ENCODE results near the genes RGPD3, SULT1C2 and RGPD6.

GRCh38 chr2:106468162-106468540 lies at the start of gene RGPD3:
Gene RGPD3, minus strand, starts transcription at chr2:106468413.
- PRO-cap = no peak

DNA sequence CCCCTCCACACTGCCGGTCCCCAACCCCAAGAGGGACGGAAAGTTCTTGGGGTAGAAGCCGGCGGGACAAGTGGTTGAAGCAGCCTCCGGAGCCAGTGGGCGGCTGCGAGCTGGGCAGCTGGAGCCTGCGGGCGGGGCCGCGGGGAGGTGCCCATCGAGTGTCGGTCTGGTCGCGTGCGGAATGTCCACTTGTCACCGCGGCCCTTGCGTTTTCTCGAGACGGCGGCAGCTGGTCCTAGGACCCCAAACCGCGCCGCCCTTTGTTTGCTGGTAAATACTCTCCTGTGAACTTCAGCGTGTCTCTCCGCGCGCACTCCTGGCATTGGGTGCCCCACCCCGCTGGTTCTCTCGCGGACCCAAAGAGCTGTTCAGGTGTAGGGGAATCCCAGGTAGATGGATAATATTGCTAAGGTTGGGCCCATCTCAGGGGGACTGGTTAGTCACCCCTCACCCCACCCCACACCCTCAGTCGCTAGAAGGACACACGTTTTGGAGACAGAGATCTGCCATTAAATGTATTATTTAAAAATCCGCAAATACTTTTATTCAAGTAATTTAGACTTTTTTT lies 1.5 kb upstream of the ST6GAL2 start:
- PRO-cap = bidirectional peak, plus-strand start at position 154 of the sequence, minus-strand start outside the sequence

DNA sequence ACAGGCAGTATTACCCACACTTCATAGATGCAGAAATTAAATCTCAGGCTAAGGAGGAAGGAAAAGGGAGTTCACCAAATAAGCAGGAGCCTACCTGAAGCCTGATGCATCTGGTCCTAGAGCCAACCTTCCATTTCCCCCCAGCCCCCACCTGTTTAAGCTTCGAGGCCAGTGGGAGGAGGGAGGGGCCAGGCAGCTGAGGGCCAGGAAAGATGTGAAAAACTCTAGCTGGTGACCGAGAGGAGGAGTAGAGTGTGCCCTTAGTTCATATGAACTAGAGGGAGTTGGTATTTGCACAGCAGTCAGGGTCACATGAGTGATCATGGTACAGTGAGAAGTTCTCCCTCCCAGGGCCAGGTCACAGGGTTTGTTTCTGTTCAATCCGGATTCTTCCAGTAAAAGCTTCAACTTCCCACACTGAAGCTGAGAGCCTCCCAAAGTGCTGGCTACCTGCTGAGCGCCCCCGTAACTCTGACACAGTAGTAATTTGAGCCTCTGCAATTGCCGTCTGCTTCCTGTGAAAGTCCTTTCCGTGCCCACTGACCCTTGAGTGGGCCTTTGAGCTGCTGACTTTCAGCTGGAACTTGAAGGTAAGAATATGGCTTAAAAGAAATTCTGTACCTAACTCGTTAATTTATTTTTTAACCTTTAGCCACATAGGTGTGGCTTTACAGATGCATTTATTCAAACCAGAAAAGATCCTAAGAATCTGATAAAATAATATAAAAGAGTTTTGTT lies at the start of gene SULT1C2:
Gene SULT1C2, plus strand, starts transcription at position 415 of the 738 bp plus-strand sequence.
- PRO-cap = no peak

DNA sequence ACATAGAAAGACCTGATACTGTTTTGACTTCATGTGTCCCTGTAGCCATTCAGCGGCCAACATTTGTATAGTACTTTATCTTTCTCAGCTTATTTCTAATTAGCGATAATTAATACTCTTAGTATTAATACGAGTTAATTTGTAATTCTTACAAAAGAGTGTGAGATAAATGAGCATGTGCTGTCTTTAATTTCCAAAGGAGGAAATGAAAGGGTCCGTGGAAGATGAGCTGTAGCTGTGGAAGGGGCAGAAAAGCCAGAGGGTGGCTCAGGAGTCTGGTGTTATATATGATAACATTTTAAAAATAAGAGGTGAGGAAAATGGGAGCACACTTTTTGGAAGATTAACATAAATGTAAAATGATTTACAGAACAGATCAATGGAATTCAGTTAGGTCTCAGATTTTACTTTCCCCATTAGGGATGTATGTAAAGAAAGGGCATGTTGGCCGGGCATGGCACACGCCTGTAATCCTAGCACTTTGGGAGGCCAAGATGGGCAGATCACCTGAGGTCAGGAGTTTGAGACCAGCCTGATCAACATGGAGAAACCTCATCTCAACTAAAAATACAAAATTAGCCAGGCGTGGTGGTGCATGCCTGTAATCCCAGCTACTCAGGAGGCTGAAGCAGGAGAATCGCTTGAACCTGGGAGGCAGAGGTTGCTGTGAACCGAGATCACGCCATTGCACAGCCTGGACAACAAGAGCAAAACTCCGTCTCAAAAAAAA lies 62.0 kb downstream of the LIMS1 start:
- PRO-cap = no peak

DNA sequence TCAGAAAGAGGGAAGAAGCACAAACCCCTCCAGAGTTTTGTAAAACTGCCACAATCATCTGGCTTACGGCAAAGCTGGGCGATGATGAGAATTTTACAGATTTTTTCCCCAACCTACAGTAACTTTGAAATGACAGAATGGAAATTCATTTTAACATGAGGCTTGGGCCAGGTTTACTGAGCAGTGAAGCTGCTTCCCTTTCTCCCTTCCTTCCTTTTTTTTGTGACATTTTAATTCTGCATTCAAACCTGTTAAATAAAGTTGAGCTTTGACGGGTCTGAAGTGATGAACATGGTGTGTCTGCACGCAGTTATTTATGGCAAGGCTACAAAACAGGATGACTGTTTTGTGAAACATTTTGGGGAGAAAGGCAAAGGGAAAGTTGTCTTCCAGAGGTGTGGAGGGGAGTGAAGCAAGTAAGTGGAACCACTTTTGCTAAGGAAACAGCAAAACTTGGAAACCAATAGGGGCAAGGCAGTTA lies 61.7 kb upstream of the RANBP2 start:
- PRO-cap = no peak

DNA sequence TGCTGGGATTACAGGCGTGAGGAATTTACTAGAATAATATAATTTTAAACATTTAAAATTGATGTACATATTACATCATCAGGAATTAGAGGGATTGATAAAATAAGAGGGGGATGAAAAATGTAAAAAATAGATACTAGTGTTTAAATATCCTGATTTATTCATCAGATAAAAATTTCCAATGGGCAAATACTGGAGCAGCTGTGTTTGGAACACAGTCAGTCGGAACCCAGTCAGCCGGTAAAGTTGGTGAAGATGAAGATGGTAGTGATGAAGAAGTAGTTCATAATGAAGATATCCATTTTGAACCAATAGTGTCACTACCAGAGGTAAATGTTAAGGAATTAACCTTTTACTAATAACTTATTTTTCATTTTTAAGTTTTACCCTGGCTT lies 5.5 kb upstream of the CCDC138 start:
- PRO-cap = no peak

GRCh38 chr2:108786873-108787504 lies 418 bp downstream of the CCDC138 start:
- PRO-cap = no peak

GRCh38 chr2:108904473-108905247 lies 84.4 kb downstream of the EDAR start:
- PRO-cap = no peak

DNA sequence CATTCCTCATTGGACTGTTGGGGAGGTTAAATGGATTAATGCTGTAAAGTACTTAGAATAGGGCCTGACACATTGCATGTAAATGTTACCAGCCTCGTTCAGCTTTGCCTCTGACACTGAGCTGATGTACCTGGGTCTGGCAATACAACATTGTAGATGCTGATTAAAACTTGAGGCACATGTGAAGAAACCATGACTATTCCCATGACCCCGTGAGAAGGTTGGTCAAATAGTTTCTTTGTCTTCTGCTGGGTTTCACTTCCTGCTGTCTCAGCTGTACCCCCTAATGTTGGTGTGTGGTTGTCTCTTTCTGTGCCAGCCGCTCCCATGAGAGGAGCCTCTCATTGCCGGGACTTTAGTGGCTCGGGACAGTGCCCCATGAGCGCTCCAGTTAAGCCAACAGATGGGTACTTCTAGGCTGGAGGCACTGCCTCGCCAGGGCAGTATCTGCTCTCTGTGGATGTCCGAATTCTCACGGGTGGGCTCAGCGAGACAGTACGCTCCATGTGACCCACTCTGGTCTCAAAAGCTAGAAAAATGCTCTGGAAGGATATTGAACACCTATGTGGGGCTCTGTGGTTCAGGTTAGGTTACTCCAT lies 125.5 kb downstream of the SH3RF3 start:
- PRO-cap = no peak

DNA sequence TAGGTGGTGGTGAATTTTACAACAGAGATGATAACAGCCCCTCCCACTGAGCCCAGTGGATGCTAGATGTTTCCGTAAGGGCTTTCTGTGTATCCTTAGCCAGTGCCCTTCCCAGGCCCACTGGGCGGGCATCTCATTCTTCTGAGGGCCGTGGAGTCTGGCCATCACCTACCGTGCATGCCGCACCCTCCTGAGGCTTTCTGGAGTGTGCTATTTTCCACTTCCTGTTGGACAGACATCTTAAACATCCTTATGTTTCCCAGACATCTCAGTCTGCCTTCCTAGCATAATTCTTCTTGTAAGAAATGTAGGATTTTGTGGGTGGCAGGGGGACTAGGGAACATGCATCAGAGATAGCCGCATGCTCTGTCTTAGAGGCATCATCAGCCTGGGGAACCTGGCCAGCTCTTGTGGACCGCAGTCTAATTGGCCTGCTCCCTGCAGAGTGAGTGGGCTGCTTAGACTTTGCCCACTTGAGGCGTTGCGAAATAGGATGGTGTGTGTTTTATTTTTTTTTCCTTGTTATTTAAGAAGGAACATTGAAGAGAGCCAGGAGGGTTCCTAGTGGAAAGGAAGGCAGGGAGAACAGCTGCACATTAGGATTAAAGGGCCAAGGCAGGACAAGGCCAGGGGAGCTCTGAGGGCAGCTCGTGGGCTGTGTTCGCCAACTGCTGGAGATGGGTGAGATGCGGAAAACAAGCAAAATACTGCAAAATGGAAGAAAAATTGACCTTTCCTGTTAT lies 135.8 kb downstream of the SH3RF3 start:
- PRO-cap = no peak

- PRO-cap = no peak
These were observed 195.7 kb downstream of the SH3RF3 start for GRCh38 chr2:109324560-109325326.

DNA sequence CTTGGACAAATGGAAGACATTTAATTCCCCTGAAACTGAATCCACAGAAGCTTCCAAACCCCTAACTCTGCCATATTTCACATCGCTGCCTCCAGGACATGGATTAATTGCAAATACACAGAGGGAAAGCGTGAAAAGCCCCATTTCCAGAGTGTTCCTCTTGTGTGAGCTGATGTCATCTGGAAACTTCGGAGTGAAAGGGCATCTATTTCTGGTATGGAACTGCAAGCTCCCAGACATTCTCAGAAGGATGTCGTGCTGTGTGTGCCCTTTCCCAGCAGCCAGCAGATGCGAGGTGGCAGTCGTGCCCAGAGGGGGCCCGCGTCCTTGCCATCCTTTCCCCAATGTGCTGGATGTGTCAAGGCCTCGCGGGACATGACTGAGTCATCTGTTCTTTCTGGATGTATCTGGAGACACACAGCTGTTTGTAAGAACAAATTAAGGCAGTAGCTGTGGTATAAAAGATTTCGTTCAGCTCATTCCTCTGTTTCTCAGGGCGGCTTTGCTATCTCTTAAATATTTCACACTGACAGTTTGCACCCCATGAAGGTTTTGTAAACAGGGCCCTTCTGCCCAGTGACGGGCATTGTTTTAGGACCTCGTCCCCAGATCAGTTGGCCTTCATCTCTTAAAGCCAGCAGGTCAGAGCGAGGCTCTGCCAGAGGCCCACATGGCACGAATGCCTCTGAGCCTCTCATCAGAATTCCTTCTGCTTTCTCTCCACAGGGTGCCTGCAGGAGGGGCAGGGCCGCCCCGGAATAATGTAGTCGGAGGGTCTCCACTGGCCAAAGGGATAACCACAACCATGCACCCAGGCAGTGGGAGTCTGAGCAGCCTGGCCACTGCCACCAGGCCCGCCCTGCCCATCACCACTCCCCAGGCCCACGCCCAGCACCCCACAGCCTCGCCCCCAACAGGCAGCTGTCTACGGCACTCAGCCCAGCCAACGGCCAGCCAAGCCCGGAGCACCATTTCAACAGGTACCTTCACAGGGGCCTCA lies 177.3 kb downstream of the SEPTIN10 start:
- PRO-cap = bidirectional peak, plus-strand start at position 239 of the sequence, minus-strand start at position 159 of the sequence; bidirectional peak, plus-strand start at position 287 of the sequence, minus-strand start at position 286 of the sequence; unidirectional peak, minus-strand start at position 351 of the sequence

GRCh38 chr2:109564336-109564616 lies 49.5 kb downstream of the SEPTIN10 start:
- PRO-cap = no peak

GRCh38 chr2:109609471-109609762 lies 4.3 kb downstream of the SEPTIN10 start:
- PRO-cap = no peak

DNA sequence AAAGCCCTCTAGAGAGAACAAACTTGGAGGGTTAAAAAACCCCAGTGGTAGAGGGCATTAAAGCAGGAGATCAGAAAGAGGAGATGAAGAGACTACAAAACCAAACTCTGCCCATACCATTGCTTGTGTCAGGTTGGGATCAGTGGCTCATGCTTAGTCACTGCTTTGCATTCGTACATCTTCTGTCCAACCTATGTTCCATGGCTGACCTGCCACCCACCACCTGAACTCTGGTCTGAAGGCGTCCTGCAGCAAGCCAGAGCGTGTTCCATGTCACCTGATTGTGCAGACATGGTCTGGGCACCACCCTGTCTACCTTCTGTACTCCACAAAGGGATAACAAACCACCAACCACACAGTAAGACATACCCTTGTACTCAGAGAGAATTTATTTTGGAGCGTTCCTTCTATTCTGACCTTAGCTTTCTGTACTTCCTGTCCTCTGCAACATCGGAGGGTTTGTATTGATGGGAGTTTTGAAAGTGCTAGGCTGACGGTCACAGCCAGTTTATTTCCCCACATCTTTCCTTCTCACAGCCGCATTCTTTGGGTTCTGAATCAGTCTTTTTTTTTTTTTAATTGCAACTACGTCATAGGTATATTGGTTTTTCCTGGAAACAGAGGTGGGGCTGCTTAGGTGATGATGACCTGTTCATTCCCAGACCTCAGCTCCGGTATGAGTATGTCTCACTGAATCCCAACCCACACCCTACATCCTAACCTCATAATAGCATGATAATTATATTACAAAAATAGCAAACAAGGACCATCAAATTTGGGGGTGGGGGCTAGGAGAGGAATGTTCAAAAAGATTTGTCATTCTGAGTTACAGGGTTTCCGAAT lies 88.3 kb downstream of the SOWAHC start:
- PRO-cap = no peak

DNA sequence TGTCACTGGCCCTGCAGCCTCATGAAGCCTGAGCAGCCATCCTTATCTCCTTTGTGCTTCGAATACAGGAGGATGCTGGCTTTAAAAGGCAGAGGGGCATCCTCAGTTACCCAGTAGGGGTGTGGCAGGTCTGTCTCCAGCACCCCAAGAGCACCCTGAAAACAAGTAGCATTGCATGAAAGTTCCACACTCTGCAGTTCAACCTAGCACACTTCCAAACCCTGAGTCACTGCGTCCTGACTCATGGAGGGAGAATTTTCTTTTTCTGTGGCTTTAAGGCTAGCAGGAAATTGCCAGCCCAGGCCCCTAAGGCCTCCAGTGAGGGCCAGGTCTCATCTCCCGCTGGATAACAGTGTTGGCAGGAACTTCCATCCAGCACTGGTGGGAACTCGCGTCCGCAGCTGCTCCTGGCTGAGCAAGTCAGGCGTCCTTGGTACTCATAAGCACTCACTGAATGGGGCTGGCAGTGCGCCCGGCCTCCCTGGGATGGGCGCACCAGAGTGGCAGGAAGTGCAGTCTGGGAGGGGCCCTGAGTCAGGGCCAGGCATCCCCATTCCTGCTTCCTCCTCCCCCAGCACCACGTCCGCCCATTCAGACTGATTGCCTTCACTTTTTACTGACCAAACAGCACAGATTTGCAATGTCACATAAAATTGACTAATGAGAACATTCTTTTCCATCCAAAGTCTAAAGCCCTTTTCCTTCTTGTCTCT lies 14.3 kb downstream of the MALL start:
- PRO-cap = no peak

GRCh38 chr2:110120761-110121018 lies 5.1 kb upstream of the MALL start:
- PRO-cap = no peak

GRCh38 chr2:110371559-110371855 lies 101.1 kb downstream of the LIMS4 start:
- PRO-cap = no peak

- PRO-cap = no peak
These were observed at the start of gene RGPD6 for GRCh38 chr2:110577017-110577296. Gene RGPD6, minus strand, starts transcription at chr2:110577222.

GRCh38 chr2:110852250-110852976 lies 120.0 kb downstream of the ACOXL start:
- PRO-cap = no peak